ENCODE measurements around the gene QPCT.

- RRBS = no CpG with 5 or more reads among the region's 1 CpG
Observed at GRCh38 chr2:36699004-36699322, 2.5 kb downstream of the VIT start.

DNA sequence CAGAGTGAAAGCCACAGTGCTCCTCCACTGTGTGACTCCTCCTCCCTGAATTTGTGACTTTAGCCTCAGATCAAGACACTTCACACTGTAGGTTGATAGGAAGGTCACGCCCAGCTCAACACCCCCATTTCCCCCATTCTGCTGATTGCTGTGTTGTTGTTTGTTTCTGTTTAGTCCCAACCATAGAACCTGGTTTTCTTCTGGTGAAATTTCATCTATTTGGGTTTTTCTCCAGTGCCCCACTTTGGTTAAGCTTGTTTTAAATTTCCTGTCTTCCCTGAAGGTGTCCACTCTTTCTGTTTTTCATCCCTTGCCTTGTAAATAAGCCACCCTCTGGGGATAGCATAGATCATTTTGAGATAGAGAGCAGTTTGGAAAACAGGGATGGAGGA is 102.3 kb downstream of the VIT start:
- RRBS = no CpG with 5 or more reads among the region's 1 CpG

DNA sequence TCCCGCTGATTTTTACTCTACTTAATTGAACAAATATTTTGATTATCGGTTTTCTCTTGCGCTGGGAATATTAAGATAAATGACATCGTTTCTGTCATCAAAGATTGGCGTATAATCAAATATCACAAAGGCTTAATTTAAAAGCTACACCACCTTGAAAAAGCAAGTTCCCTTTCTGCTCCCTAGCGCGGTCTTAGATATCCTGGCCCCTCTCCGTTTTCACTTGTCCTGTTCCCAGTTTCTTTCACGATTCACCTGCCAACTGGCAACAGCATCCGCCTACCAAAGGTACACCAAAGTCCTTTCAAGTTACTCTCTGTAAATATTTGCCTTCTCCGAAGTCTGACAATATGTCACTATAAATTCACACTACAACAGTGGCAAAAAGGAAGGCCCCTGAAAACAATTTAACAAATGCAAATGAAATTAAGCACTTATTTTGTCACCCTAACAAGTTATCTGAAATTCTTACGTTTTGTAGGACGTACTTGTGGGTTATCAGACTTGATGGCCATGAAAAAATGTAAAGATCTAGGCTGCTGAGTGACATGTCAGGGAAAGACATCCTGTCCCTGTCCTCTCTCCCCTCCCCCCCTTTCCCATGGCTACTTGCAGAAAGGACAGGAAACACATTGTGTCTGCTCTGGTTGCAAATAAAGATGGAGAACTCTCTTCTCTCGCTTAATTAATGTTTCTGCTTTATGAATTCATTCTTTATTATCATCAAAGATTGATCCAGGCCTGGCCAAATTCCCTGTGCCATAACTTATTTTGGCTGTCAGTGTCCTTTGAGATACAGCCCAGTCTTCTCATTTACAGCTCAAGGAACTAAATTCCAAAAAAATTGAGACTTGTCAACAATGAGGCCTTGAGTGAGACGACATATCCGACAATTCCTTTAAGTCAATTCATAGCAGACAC is 1.3 kb upstream of the STRN start:
- RRBS = no CpG with 5 or more reads among the region's 16 CpGs

DNA sequence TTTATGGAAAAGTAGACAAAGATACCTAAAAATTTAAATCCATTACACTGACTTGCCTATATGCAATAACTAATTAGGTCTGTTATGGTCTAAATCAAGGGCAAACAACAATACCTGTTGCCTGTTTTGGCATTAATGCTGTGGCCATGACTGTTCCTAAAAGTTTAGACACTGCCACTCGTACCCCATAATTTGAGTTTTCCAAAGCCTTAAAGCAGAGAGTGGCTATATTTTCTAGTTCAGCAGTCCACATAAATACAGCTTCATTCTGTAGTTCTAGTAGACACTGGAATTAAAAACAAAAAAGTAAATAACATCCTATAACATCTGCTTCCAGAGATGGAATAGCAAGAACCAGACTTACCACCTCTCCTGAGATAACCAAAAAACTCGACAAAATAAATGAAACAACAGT is 12.2 kb downstream of the HEATR5B start:
- RRBS = no CpG with 5 or more reads among the region's 2 CpGs

- RRBS = no CpG with 5 or more reads among the region's 6 CpGs
Observed at GRCh38 chr2:37152853-37153555, 3.8 kb downstream of the EIF2AK2 start.

DNA sequence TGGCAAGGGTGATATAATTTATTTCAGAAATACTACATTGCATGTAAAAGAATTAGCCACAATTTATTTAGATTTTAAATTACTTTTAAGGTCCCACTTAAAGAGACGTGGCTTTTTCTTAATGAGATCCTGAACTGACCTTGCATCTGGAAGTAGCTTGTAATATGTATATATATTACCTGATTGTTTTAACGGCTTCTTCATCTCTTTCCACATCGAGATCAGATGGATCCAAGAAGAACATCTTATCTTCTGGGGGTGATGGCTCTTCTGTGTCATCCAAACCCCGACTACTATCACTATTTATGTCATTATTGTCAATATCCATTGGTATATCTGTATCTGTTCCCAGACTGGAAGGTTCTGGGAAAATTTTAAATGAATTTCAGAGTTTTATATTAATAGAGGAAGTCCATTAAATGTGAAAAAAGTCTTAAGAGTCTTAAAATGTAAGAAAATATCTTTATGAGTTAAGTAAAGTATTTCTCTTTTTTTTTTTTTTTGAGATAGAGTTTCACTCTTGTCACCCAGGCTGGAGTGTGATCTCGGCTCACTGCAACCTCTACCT is 45.0 kb downstream of the PRKD3 start:
- RRBS = no CpG with 5 or more reads among the region's 5 CpGs

DNA sequence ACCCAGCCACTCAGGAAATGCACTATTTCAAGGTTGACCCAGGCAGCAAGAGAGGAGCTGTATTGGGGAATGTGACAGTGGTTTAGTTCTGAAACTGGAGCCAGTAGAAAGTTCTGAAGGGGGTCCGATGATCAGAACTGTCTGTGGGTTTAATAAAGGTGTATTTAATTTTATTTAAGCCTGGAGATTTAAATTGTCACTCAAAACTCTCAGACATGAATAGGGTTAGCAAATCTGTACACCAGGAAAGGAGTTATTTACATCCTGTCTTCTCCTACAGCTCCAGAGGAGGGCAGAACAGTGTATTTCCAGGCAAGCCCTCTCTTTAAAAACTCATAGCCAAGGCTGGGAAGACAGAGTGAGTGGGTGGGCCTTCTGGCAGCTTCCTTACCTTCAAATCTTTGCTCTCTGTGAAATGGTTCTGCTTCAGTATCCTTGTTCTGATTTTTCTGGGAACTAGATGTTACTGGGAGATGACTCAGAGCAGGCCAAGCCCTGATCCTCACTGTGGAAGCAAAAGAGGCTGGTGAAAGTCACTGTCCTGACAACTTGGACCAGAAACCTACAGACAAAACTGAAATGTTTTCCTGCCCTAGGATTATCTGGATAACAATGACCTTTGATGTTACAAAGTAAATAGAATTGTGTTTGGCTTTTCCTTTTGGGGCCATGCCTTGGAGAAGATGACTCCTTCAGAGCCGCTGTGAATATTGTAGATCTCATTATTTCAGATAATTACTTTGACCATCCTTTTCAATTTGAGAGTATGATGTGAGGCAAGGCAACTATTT is 899 bp upstream of the QPCT start:
- RRBS = no CpG with 5 or more reads among the region's 2 CpGs

- RRBS = 39% methylated on average over 39 of the region's 74 CpGs
Observed at GRCh38 chr2:37344263-37345266, at the start of gene QPCT. Gene QPCT (plus strand): TSS chr2:37344630.

DNA sequence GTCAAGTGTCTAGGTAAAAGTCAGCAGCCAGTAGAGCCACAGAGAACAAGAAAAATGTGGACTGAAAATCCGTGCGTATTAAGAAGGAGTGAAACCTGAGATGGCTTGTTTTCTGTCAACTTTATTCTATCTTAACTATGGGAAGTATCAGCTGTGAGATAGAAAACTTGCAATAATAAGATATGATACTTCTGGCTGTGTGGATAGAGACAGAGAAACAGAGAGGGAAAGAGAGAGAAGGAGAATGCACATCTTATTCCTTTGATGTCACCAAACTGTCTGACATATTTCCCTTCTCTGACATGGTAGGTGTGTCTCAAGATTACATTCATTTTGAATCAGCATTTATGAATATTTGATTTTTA is 69.5 kb downstream of the CDC42EP3 start:
- RRBS = no CpG with 5 or more reads among the region's 2 CpGs

DNA sequence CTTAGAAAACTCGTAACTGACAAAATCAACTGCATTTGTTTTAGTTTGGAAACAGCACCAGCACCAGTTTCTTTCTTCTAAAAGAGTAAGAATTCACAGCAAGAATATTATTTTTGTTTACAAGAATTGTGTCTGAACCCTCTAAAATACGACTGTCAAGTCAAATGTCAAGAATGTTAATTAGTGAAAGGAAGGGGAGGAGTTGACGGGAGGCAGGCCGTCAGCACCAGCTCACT is 94.5 kb upstream of the CDC42EP3 start:
- RRBS = no CpG with 5 or more reads among the region's 4 CpGs

- RRBS = no CpG with 5 or more reads among the region's 5 CpGs
Observed at GRCh38 chr2:37775736-37776163, 104.3 kb upstream of the CDC42EP3 start.

- RRBS = no CpG with 5 or more reads among the region's 3 CpGs
Observed at GRCh38 chr2:37851553-37852024, 73.5 kb upstream of the RMDN2 start.

DNA sequence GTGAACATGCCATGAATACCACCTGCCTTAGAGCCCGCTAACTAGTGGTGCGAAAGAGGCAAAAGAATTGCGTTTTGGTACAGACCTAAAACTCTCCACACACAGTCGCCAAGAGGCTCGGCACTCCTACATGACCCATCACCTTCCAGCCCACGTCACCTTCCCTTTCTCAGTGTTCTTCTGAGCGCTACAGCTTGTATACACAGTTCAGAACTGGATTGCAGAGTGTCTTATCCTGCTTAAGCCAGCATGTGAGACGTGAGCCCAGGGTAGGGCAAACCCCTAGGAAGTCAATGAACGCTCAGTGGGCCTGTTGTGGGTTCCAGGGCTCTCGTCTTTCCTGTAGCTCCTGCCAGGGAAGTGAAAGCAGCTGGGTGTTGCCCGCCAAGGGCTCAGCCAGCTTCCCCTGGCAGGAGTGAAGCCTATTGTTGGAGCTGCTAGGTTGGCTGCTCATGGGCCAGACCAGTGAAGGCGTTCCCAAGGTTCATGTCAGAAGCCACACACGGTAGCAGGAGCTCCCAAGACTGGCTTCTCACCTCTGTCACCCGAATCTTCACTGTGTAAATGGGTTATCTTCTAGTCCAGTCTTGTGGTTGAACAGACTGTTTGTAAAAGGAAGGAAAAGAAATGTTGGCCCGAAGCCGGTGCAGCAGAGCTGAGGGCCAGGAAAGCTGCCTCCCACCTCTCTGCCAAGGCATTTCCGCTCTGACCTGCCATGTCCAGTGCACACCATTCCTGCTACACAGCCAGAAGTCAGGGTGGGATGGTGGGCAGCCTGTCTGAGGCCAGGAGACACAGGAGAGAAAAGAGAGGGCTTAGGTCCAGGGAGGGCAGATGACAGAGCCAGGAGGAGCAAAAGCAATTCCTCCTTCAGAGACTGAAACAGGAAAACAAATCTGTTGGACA is 69.7 kb upstream of the RMDN2 start:
- RRBS = no CpG with 5 or more reads among the region's 17 CpGs

GRCh38 chr2:38091717-38092817 is 16.1 kb upstream of the CYP1B1 start:
- RRBS = no CpG with 5 or more reads among the region's 17 CpGs

GRCh38 chr2:38122206-38122748 is 46.3 kb upstream of the CYP1B1 start:
- RRBS = no CpG with 5 or more reads among the region's 8 CpGs

GRCh38 chr2:38129284-38129960 is 53.5 kb upstream of the CYP1B1 start:
- RRBS = no CpG with 5 or more reads among the region's 3 CpGs

DNA sequence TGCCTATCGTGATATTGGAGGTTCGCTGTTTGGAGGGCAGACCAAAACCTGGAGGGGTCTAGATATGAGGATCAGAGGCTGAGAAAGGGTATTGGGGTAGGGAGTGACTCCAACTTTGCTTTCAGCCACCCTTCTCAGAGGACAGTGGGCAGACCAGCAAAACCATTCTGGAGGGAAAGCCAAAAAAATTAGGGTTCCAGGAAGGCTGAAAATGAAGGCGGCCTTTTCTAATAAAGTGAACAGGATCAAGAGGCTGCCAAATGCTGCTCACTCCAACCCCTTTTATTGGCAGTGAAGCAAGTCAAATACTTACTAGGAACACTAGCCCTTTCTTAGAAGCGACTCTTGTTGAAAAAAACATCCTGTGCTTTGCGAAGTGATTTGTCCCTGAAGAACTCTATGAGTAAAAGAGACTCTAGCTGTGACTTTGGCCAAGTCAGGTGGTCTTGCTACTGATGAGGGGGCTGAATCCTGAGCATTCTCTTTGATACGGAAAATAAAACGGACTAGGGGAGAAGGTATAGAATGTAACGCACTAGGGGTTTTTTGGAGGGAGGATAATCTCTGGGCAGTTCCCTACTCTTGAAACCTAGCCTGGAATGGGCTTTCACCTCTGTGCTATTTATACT is 83.7 kb upstream of the CYP1B1 start:
- RRBS = no CpG with 5 or more reads among the region's 8 CpGs

DNA sequence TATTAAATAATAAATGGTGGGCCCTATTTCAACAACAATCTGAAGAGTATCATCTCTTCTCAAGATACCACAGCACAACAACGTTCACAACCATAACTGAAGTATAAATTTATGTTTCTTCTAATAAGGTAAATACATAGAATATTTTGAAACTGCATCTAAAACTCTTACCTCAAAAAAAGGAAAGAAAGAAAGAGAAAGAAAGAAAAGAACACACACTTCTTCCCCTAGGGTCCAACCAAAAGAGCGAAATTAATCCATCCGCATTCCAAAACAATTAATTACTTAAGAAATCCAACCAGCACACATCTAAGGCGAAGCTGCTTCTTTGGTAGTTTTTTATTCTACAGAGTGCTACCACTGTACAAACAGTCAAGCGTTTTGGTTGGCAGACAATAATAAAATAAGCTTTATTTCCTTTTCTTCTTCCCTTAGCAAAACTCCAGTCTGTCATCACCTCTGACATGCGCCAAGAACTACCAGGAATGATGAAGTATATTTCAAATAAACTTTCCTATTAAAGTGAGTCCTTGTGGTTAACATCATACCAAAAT is 1.5 kb downstream of the ATL2 start:
- RRBS = no CpG with 5 or more reads among the region's 6 CpGs

DNA sequence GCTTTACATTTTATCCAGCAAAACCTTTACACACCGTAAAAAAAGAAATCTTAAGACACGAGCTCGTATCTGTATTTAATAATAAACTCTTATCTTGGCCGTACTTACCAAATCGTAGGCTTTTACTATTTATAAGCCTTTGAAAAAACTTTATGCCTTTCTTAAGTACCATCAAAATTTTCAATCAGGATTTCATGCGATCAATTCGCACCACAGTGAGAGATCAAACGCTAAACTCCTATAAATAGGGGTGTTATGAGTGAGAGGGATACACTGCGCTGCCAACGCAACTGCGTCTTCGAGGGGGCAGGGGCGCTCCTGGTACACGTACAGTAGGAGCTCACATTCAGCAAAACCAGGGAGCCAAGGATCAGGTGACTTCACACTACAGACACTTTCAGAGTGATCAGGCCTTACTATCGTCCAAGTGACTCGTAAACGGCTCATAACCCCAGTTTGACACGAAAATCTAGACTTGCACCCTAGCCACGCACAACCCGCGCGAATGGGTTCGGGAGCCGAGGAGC is 1.0 kb downstream of the ATL2 start:
- RRBS = no CpG with 5 or more reads among the region's 24 CpGs

DNA sequence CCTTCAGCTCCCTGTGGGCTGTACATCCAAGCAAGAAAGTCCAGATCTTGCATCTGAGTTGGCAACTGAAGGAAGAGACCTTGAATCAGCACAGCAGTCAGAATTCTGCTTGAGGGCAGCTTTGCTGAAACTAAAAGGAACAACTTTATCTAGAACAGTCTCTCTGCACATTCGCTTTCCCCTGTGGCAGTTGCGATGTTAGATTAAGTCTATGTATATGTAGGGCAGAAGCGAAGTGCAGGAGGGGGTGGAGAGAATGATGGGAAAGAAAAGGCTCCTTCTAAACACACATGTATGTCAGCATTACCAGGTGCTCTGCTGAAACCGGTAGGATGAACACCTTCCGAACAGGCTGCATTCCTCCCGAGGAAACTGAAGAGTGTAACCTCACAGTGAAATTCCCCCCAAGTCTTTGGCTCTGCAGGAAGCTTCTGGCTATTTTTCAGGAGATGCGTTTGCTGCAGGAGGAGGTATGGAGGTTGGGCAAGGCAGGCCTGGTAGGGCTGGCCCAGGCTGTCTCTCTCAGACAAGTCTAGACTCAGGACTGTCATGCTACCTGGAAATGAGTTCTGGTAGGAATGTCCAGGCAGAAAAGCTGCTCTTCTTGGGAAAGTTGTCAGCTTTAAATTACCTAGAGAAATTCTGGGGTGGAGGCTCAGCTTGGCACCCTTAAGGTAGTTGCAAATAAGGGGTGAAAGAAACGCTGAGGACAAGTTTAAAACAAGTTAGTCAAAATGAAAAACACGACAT is 70.0 kb upstream of the ATL2 start:
- RRBS = no CpG with 5 or more reads among the region's 9 CpGs

Measured in Ishikawa (cell line).